NCI-H460 (cell line): ENCODE measurements around the genes ANO2, VWF, PLEKHG6 and SCNN1A.

GRCh38 chr12:5122170-5122743, 78.6 kb downstream of the KCNA5 start:
RAMPAGE:
- cytosol, long total RNA: no peak
- long total RNA: no peak
- nucleus, long total RNA: no peak

DNA sequence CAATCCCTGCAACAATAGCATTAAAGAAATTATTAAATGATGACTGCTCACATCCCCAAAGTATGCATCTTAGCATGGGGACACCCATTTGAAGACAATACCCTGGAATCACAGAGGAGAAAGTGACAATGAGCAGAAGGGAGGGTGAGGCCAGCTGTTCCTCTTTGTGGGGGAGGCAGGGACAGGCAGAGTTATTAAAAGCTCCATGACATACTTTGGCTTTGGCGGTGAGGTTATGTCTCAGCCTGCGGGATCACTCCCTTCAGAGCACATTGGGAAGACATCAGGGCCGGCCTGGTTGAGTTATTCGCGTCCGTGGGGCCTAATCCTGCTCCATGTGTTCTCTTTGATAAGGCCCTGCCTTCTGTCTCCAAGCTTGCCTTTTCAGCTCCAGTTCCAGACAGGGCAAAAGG, 98.9 kb upstream of the NTF3 start:
RAMPAGE:
- cytosol, long total RNA: no peak
- long total RNA: no peak
- nucleus, long total RNA: no peak

DNA sequence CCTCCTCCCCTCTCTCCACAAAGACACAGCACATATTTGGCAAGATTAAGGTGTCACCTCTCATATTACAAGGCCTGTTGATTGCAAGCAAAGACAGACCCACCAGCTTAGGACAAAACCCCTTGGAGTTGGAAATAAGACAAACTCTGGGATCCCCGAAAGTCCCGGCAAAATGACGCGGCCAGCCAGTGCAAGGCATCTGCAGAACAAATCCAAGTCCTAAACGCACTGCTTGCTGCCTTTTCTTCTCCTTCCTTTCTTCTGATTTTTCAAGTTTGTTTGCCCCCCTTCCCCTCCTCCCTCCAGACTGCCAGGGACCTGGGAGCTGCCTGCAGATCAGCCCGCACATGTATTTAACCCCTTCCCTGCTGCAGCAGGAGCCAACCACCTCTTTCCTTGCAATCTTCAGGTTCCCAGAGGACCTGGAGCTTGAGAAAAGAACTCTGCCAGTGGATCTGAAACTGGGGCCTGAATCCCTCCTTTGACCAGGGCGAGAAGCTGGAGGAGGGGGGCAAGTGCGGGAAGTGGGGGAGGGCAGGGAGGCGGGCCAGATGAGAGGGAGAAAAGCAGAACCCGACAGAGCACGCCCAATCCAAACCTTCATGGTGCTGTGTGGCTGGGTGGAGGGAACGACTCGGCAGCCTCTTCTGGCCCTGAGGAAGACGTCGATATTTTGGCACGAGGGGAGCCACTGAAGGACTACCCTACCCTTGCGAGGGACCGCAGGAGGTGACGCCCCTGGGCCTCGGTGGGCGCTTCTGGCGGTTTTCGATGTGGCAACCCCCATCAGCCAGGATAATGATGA, 2.0 kb upstream of the NTF3 start:
RAMPAGE:
- cytosol, long total RNA: no peak
- long total RNA: no peak
- nucleus, long total RNA: no peak

DNA sequence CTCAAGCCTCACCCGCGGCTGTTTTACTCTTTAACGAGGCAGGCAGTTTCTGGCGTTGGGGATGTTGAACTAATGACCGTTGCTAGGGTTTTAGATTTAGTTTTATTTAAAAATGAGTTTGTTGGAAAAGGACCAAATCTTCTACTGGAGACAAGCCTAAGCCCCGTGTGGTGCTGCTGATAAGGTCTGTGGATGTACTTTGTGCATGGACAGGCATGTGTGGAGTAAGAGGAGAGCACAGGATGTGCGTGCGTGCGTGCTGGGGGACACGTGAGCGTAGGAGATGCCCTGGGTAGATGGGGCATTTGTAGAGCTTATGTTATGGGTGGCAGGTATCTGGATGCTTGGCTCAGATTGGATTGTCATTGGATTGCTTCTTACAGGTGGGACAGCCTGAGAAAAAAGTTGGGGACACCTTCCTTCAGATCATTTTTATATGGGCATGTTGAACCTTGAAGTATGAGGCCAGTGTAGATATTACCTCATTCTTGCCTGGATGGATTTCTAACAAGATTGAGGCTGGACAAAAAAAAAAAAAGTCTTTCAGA, 5.8 kb downstream of the NTF3 start:
RAMPAGE:
- cytosol, long total RNA: no peak
- long total RNA: no peak
- nucleus, long total RNA: no peak

DNA sequence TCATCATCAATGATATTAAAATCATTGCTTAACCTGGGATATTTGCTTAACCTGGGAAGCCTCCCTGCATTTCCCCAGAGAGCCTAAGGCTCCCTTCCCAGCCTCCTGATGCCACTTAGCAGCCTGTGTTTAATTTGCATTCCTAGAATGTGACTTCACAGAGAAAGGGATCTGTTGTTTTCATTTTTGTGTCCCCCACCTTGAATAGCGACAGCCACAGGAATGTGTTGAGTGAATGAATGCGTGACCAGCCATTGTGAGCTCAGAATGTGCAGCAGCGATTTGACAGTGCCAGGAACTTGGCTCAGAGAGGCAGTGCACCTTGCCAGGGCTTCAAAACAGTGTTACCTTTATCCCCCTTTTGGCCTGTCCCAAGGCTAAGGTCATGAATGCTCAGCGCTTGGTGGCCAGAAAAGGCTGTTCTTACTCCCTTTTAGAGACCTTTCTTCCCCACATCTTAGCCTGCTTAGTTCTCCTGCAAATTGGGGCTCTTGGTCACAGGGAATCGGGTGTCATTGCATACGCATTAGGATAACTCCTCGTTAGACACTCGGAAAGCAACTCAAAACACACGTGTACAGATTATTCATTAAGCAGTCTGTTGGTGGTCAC, 9.6 kb downstream of the NTF3 start:
RAMPAGE:
- cytosol, long total RNA: no peak
- long total RNA: no peak
- nucleus, long total RNA: no peak

DNA sequence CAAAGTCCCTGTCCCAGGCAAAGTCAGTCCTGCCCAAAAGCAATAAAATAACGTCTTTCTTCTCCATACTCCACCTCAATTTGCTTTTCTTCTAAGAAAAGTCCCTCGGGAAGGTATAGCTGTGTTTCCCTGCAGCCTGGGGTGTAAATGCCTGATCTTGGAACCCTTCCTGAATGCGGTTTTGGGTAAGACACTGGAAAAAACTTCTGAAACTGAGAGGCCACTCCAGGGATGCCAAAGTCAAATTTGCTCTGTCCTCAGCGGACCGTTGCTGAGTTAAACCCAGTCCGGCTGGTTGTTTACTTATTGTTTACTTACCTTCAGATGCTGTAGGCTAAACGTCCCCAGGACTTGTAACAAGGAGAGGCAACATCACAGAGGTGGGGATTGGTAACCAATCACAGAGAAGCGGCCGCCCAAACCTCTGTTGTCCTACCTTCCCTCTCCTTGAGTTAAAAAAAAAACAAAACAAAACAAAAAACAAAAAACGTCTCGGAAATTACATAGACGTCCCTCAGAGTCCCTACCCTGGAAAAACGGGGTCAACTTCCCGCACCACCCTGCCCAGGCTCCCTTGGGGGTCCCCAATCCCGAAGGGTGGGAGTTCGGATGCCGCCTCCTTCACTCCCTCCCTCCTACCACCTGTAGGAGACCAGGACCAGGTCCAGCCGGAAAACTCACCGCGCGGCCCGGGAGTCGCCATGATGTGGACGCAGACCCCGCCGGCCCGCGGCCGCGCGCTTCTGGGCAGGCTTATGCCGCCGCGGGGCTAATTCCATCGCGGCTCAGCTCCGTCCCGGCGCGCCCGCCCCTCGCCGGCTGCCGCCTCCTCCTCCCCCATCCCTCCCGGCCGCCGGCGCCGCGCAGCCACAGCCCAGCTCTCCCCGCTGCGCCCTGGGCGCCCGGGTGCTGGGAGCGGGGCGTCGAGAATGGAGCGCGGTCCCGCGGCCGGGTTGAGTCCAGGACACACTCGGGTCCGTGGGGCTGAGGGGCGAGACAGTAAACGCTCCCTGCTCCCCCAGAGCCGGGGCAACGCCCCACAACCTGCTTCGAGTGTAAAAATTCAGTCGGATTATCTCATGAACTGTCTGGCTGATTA, at the start of gene ANO2:
ANO2 (minus strand) TSS at position 745 of the 1,099 bp plus-strand sequence.
RAMPAGE:
- cytosol, long total RNA: no peak
- long total RNA: no peak
- nucleus, long total RNA: no peak

DNA sequence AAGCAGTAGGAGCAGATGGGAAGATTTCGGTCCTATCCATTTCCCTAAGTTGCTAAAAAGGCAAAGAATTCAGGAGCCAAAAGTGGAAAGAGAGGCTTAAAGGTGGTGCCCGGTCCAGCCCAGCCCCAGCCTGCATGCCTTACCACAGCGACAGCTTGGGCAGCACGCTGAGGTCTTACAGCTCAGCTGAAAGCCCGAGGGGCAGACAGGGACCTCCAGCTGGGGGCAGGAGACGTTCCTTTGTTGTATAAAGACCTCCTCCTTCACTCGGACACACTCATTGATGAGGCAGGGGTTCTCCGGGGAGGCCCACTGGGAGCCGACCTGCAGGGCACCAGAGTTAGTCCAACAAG, 24.0 kb upstream of the ANO2 start:
RAMPAGE:
- cytosol, long total RNA: no peak
- long total RNA: no peak
- nucleus, long total RNA: no peak

RAMPAGE:
- cytosol, long total RNA: no peak
- long total RNA: no peak
- nucleus, long total RNA: no peak
Observed at GRCh38 chr12:5993781-5994817, 49.0 kb upstream of the ANO2 start.

GRCh38 chr12:6073303-6073838, 51.1 kb downstream of the VWF start:
RAMPAGE:
- cytosol, long total RNA: no peak
- long total RNA: no peak
- nucleus, long total RNA: no peak

GRCh38 chr12:6124199-6125317, at the start of gene VWF:
TSS of gene VWF (minus strand) at chr12:6124670.
RAMPAGE:
- cytosol, long total RNA: no peak
- long total RNA: no peak
- nucleus, long total RNA: no peak

RAMPAGE:
- cytosol, long total RNA: no peak
- long total RNA: no peak
- nucleus, long total RNA: no peak
Observed at GRCh38 chr12:6195717-6196243, 4.4 kb upstream of the CD9 start.

GRCh38 chr12:6197668-6198588, 2.3 kb upstream of the CD9 start:
RAMPAGE:
- cytosol, long total RNA: no peak
- long total RNA: no peak
- nucleus, long total RNA: no peak

DNA sequence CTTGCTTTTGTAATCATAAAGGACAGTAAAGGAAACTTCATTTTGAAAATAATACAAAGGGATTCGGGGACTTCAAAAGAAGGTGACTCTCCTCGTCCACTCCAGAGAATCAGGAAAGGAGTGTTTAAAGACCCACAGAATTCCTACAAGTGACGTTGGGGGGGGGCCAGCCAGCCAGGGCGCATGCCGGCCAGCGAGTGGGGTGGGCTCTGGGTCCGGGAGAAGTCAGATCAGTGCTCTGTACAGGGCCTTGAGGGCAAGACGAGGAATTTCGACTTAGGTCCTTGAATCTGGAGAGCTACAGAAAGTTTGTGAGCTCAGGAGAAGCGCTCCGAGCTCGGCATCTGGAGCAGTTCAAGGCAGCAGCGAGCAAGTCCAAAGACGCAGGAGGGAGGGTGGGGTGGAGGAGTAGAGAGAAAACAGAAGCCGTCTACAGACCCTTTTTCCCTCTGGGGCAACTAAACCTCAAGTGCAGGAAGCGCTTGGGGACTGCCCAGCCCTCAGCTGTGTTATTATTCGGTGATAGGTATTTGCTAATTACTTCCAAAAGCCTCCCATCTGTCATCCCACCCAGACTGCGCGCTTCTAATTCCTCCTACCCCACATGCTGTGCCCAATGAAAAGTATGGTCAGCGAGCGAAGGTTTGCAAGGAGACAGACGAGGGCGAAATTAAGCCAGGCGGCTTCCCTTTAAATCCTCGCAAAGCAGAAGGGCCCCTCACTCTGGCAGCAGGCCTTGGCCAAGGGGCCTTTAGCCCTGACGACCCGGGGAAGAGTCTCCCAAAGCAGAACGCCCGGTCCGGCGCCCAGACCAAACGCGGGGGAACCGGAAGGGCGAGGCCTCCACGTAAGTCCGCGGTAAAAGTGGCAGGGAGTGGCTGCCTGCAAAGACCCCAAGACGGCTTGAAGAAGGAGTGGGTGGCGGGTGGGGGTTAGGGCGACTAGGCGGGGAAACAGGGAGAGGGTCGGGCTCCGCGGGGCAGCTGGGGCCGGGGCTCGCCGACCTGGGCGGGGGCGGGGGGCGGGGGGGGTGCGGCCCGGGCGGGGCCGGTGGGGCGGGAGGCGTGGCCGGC, 638 bp upstream of the CD9 start:
RAMPAGE:
- cytosol, long total RNA: no peak
- long total RNA: no peak
- nucleus, long total RNA: no peak

DNA sequence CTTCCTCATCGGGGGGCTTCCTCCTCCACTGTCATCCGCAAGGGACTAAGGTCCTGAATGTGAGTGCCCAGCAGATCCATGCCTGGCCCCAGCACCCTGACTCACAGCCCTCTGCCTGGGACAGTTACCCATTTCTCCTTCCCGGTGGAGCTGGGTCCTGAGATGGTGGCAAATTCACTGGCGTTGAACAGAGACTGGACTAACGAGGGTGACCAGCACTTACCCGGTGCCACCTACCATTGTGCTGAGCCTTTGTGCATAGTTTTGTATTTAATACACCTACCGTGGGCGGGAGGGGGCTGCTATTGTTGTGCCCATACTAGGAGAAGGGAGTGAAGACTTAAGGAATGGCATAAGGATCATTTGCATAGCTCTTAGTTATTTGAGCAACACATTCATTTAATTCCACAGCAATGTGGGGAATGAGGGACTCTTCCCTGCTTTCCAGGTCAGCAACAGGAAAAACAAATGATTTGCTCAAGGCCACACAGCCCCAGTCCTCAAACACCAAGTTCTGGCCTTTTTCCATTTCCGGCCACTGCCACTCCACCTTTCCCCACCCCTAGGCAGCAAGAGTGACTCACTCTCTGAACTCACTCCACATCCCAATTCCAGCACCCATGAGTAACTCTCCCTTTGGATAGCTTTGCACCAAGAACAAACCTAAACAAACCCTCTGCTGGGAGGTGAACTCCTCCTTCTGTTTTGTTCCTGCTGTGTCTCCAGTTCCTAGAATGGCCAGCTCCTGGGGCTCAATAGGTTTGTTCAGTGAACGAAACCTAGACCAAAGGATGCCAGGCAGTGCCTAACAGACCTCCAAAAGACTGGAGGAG, 30.6 kb upstream of the PLEKHG6 start:
RAMPAGE:
- cytosol, long total RNA: no peak
- long total RNA: no peak
- nucleus, long total RNA: no peak

GRCh38 chr12:6309956-6310418, 495 bp upstream of the PLEKHG6 start:
RAMPAGE:
- cytosol, long total RNA: no peak
- long total RNA: no peak
- nucleus, long total RNA: no peak

RAMPAGE:
- cytosol, long total RNA: no peak
- long total RNA: no peak
- nucleus, long total RNA: no peak
Observed at GRCh38 chr12:6310419-6311546, at the start of gene PLEKHG6. TSS of gene PLEKHG6 (plus strand) at chr12:6310682.

GRCh38 chr12:6347174-6348363, 5.7 kb upstream of the TNFRSF1A start:
RAMPAGE:
- cytosol, long total RNA: no peak
- long total RNA: no peak
- nucleus, long total RNA: no peak

RAMPAGE:
- cytosol, long total RNA: no peak
- long total RNA: no peak
- nucleus, long total RNA: no peak
Observed at GRCh38 chr12:6374820-6375933, at the start of gene SCNN1A. TSS of gene SCNN1A (minus strand) at chr12:6375563.

RAMPAGE:
- cytosol, long total RNA: no peak
- long total RNA: no peak
- nucleus, long total RNA: no peak
Observed at GRCh38 chr12:6376006-6376946, 913 bp upstream of the SCNN1A start.

GRCh38 chr12:6377584-6378012, 2.2 kb upstream of the SCNN1A start:
RAMPAGE:
- cytosol, long total RNA: no peak
- long total RNA: no peak
- nucleus, long total RNA: no peak